Sternocleidomastoid (tissue), 1 donor: ENCODE measurements around the genes PC and CABP2.

- PRO-cap, result no peak
Measured at GRCh38 chr11:66708109-66708442, 20.9 kb downstream of the SPTBN2 start.

- PRO-cap, result no peak
Measured at GRCh38 chr11:66882756-66883593, 26.1 kb downstream of the LRFN4 start.

DNA sequence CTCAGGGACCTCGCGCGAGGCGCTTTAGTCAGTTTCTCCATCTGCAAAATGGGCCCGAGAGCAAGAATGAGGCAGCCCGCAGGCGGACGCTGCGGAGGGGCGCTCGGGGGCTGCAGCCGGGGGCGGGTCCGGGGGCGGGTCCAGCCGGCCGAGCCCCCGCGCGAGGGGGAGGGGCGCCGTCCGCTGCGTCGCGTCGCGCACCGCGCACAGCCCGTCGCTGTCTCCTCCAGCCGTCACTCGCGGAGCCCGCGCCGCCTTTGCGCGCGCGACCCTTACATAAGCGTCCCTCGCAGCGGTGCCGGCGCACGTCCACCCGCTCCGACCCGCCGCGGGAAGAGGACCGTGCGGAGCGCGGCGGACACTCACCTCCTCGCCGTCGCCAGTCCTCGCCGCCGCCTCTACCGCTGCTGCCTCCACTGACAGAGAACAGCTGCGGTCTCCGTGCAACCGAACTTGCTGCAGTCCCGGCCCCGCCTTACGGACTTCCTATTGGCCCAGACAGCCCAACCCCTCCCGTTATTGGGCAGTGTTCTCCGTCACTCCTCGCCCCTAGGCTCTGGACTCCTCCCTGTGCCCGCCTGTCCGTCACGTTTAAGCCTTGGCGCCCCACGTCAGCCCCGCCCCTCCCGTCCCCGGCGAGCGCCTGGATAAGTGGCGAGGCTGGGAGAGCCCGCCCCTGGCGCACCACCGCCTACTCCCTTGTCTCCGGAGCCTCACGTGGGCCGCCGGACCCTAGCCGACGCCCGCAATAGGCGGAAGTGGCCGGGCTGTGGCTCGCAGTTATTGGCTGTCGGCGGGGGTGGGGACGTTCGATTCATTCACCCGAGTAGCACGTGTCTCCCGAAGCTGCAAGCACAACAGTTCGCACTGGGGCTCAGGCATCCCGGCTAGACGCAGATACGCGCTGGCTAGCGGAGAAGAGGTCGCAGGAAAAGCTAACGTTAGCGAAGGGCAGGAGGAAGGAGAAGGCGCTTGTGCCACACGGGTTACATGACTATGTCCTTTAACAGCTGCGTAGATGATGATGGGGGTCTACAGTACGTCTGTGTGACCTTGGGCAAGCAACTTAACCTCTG lies at the start of gene PC:
TSS of gene PC (minus strand) at position 428 of the 1,076 bp plus-strand sequence.
- PRO-cap, result unidirectional peak, minus-strand start at position 418 of the sequence; unidirectional peak, plus-strand start at position 881 of the sequence

DNA sequence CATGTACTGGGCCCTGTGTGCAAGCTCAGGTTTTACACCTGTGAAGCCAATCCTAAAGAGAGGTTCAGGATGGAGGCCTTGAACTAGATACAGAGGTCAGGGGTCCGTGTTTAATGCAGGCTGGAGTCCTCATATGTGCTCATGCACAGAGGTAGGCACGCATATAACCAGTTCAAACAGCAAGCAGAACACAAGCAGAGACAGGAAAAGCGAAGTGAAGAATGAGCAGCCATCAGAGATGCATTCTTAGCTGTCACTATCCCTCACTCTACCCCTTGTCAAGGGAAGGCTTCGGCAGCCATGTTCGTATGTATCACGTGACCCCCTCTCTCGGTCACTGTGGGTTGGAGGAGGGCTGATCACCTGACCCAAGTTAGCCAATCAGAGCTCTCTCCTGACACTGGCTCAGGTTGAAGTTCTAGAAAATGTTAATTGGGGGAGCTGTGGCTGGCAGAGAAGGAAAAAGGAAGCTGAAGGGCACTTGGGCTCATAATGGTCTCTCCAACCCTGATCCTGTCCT lies 16.5 kb upstream of the SYT12 start:
- PRO-cap, result no peak

DNA sequence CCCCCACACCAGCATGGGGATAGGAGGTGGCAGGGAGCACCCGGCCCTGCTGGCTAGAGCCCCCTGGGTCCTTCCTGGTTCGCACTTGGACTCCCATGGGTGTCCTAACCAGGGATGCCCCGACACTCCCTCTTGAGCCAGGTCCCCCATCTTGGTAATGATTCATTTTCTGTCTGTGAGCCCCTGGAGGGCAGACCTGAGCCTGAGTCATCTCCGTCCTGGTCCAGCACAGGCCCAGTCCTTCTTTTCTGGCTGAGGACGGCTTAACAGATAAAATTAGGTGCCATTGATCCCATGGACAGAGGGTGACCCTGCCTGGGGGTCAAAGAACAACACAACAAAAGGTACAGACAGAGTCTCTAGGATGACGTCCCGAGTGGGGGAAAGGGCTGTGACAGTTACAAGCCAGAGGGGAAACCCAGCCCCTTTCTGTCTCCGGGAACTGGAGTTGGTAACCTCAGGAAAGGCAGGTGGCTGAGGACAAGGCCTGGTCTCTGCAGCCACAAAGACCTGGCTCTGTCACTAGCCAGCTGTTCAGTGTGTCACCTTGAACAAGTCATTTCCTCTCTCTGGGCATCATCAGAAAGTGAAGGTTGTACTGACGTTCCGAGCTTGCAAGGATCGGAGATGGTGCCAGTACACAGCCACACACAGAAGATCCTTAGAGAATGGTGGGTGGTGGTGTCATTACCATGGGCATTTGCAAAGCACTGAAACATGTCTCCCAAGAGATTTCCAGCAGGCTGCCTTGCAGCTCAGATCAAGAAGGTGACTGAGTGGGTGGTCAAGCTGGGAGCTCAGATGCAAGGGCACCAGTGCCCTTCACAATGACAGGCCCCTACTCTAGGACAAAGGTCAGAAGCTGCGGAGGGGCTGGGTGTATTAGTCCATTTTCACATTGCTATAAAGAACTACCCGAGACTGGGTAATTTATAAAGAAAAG lies 3.7 kb downstream of the RHOD start:
- PRO-cap, result no peak

GRCh38 chr11:67136353-67137471 lies 17.6 kb downstream of the KDM2A start:
- PRO-cap, result no peak

GRCh38 chr11:67248509-67249264 lies 17.6 kb upstream of the GRK2 start:
- PRO-cap, result no peak

DNA sequence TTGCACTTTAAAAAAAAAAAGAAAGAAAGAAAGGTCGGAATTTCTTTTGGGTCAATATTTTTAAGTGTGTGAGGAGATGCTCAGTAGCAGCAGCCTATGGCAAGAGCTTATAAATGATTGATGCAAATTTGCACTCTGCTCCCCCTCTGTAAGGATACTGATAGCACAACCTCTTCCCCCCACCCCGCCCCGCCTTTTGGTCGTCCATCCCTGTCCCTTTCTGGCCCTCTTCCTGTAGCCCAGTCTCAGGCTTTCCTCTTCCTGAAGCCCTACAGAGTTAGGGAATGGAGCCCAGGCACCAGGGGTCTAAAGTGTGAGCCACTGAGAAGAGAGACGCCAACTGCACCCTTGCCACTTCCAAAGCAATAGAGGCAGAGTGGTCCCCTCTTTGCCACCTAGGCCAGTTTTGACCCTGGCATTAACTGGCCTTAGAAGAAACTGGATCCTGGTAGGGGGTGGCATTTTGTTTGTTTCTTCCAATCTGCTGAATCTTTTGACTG lies 9.9 kb upstream of the GRK2 start:
- PRO-cap, result no peak

GRCh38 chr11:67262583-67263225 lies 3.6 kb upstream of the GRK2 start:
- PRO-cap, result no peak

DNA sequence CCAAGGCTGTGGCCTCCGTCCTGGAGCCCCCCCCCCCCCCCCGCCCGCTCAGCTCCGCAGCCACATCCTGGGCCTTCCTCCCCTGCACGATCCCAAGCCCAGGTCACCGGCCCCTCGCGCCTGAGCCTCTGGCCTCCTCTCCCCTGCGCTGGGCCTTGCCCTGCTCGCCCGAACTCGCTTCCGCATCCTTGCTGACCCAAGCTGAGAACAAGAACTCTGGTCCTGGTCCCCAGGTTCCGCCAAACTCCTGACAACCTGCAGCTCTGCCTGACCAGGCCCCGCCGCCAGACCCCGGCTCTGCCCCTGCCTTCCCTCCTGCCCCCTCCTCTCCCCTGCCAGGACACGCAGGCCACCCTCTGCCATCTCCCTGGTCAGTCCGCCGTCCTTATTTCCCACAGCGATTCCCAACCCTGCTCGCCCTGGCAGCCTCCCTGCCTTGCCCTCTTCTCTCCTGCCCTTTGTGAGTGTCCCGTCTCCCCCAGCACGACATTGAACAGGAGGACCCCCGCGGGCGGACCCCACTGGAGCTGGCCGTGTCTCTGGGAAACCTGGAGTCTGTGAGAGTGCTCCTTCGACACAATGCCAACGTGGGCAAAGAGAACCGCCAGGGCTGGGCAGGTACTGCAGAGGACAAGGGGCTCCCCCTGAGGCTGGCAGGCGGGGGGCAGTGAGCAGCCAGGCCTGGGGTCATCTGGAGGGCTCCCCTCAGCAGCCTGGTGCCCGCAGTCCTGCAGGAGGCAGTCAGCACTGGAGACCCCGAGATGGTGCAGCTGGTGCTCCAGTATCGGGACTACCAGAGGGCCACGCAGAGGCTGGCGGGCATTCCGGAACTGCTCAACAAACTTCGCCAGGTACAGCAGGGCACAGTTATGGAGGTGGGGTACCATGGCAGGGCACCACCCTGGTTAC lies 747 bp downstream of the ANKRD13D start:
- PRO-cap, result unidirectional peak, minus-strand start at position 130 of the sequence

DNA sequence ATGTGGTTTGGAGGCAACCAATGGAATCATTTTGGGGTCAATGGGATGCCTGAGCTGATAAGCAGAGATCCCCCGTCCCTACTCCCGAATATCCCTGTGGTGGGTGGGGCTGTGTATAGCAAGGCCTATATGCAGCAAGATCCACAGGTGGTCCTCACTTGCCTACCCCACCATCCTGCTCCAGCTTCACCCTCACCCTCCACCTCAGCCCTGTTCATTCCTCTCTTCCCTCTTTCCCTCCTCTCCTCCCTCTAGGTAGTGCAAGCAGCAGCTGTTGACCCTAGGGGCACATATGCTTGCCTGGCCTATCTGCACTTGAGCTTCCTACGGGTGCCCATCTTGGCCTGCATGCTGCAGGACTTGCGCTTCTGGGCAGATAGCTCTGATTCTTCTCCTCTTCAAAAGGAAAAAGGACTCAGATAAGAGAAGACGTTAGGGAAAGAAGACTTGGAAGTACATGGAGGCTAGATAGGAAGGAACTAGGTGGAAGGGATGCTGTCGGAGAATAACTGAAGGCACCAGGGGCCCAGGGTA lies 19.5 kb downstream of the SSH3 start:
- PRO-cap, result no peak

DNA sequence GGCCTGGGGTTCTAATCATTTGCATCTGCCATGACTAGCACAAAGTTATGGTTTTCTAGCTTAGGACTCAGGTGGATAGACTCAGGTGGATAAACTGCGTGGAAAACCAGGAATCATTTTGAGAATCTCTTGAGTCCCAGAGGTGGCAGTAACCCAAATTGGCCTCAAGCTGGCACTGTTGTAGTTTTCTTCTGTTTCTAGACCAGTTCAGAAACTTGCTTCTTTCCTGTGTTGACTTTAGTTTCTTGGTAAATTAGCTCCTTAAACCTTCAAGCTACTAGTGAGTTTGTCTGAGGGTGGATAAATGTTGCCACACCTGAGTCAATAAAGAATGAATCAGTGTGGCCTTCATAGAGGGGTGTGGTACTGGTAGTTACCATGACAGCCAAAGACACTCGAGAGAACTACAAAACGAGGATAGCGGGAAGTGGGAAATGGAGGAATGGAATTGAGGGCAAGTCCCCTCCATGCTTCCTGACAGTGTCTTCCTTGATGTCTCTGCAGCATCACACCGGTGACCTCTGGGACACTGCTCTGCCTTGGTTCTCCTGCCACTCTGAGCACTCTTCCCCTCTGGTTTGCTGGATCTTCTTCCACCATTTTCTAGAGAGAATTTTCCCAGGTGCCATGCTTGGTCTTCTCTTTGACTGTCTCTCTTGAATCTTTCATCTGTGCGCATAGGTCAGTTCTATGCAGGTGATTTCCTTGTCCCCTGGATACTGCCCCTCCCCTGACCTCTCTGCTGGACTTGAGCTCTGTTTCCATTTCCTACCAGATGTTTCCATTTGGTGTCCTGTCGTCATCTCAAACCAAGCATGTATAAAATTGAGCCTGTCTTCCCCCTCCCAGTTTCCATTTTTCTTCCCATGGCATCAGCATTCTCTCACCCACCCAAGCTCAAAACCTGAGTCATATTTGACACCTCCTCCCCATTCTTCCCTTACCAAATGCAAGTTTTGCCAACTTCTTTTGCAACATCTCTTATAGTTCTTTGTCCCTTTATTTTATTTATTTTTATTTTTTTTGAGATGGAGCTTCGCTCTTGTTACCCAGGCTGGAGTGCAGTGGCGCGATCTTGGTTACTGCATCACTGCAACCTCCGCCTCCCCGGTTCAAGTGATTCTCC lies 7.1 kb downstream of the POLD4 start:
- PRO-cap, result no peak

DNA sequence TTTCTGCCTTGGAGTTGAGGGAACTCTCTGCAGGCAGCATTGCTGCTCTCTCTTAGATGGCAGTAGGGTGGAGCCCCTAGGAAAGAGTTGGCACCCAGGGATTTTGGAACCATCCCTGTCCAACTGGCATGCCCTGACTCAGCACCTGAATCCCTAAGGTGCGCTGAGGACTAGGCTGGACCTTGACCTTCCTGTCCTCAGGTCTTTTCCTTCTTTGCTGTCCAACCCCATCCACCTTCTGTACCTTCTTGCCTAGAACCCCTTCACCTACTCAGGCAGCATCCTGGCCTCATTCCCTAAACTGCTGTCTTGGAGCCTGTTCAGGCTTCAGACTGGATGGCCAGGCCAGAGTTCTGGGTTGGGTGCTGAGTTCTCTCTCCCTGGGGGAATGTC lies 2.5 kb upstream of the POLD4 start:
- PRO-cap, result no peak

DNA sequence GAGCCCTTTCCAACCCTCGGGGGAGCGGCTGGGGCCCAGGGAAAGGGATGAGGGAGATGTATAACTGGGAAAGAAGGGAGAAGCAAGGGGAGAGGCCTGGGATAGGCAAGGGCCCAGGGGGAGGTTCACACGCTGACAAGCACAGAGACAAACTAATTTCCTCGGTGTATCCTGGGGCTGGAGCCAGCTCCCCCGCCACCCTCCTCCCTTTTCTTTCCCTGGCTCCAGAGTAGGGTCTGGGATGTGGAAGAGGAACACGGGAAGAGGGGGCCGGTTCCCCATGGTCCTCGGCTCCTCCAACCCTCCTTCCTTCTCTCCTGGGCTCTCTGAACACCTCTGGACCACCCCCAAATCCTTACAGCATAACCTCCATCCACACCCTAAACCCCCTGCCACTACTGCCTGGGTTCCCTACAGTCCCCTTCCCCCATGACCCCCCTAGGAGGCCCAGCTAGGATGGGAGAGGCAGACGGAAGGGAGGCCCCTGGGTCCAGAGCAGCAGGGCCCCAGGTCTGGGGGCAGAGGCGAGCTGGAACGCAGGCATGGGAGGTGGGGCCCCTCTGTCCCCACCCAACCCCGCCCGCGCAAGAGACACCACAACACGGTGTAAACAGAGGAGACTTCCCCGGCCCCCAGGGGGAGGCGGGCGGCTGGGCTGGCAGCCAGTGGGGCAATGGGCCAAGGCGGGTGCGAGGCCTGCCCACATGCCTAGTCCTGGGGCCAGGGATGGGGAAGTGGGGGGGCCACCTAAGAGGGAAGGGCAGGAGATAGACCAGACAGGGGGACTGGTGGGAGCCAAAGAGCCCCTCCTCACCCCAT lies 6.6 kb downstream of the CLCF1 start:
- PRO-cap, result no peak

DNA sequence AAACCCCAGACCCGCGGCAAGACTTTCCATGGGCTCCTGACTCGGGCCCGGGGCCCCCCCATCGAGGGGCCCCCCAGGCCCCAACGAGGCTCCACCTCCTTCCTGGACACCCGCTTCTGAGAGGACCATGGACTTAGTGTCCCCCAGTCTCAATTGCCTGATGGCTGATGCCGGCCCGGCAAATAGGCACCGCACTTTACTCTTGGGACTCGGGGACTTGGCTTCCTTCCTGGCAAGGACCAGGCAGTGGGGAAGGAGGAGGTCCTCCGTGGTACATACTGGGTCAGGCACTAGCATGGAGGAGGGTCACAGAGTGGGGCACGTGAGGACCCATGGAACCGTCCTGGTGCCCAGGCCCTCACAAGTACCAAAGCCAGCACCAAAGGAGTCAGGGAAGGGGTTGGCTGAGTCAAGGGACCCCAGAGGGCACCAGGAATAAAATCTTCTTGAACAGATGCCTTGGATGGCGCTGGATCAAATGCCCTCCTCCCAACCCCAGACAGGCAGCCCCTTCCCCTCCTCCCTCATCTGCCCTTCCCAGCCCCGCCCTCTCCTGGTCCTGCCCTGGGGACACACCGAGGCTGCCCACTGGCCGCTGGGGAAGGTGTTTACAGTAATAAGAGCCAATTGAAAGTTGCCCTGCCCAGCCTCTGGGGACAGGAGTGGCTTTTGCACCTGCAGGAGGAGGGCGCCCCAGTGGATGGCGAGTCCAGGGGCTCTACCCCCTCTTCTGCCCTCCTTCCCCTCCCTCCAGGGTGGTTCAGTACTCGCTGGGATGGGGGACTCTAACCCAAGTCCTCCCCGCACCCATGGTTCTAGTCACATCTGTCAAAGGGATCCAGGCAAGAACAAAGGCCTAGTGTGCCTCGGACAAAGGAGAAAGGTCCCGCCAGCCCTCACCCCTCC lies 5.6 kb upstream of the CARNS1 start:
- PRO-cap, result no peak

GRCh38 chr11:67415913-67416309 lies 433 bp downstream of the CARNS1 start:
- PRO-cap, result no peak

DNA sequence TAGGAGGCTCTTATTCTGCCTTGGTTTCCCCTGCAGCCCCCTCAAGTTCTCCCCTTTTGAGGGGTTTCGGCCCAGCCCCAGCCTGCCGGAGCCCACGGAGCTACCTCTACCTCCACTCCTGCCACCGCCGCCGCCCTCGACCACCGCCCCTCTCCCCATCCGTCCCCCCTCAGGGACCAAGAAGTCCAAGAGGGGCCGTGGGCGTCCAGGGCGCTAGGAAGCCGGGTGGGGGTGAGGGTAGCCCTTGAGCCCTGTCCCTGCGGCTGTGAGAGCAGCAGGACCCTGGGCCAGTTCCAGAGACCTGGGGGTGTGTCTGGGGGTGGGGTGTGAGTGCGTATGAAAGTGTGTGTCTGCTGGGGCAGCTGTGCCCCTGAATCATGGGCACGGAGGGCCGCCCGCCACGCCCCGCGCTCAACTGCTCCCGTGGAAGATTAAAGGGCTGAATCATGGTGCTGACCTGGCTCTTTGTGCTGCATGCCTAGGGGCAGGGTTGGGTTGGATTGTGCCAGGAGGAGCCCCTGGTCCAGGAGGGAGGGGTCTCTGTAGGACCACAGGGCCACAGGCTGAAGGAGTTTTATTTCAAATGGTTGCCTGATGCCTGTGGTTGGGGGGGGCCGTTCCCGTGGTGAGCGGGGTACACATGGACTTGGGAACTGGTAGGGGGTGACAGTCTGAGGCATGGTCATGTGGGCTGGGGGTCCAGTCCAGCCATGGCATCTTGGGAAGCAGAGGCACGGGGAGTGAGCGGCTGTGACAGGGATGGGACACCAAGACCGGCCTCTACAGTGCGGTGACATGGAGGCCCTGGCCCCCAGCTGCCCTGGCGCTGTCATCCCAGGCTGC lies 2.3 kb downstream of the PTPRCAP start:
- PRO-cap, result no peak

GRCh38 chr11:67484686-67485428 lies 2.0 kb downstream of the AIP start:
- PRO-cap, result no peak

DNA sequence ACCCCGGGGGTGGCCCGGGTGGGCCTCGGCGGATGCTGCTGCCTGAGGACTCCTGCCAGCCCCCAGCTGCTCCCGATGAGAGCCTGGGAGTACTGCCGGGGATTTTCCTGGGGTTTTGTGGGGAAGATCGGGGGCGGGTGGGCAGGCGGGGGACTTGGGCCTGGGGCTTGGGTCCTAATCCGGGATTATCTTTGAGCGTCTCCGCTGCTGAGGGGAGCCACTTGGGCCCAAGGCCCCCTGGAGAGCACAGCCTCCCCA lies at the start of gene CABP2:
TSS of gene CABP2 (minus strand) at position 94 of the 258 bp plus-strand sequence.
- PRO-cap, result no peak

GRCh38 chr11:67583947-67584598 lies 461 bp downstream of the GSTP1 start:
- PRO-cap, result bidirectional peak, plus-strand start at chr11:67584462, minus-strand start at chr11:67584342